Parotid gland (tissue), 1 donor: ENCODE results near the gene COL17A1.

DNA sequence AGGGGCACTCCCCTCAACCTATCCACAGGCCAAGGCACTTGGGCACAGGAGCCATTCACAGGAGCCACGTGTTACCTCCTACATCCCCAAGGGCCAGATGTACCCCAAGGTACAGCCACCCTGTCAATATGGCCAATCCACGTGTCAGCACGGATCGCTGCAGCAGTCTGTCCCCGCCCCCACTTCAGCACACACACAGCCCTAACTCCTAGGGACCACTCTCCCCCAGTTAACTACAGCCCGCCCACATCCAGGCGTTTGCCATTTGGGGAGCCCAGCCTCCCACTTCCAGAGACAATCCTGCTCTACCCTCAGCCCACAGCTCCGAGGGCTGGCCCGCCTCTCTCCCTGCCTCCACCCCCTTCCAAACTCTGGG lies 163.4 kb downstream of the SH3PXD2A start:
- PRO-cap = no peak

- PRO-cap = no peak
These were observed 108.6 kb downstream of the SH3PXD2A start for GRCh38 chr10:103746372-103747650.

DNA sequence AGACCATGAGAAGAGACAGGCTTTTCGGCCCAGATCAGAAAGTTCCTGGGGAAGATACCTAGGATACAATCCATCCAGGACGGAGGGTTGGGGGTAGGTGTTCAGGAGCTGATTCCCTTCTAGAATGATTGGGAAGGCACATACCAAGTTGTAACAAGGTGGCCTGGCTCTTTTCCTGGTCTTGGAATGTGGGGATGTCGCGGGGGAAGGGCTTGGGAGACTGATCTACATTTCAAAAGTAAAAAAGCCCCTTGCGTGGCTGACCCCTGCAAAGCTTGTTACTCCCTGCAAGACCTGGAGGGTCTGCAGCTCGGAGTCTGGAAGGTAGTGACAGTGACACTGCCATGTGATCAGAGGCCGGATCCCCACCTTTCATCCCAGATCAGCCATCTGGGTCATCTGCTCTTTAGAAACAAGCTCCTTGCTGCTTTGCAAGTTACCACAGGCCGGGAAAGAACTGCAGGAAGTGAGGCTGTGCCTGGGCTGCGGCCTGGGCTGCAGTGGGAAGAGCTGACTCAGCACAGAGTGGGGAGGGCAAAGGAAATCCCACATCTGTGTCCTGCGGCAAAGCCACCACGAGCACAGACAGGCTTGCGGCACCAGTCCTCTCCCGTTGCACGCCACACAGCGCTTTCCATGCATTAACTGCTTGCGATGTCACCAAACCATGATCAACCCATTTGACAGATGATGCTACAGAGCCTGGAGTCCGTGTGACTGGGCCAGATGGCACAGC lies 97.8 kb downstream of the SH3PXD2A start:
- PRO-cap = no peak

DNA sequence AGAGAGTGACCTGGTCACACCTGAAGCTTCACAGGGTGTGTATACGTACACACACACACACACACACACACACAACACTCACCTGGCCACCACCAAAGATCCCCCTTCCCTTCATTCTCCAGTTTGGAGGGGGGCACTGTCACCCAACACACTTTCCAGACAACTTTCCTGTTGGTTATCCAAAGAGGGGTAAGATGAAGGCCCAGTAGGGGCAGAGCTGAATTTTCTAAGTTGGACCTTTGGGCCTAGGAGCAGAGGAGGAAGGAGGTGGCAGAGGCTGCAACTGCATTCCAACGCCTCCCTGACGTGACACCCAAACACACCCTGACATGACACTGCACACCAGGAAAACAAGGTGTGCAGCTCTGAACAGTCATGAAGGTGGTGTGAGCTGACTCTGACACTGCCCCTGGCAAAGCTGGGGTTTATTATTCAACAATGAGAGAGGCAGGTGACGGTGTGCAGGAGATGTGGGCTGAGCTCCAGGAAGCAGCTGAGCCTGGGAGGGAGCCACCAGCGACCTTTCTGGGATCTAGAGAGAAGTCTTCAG lies 65.8 kb downstream of the SH3PXD2A start:
- PRO-cap = no peak

DNA sequence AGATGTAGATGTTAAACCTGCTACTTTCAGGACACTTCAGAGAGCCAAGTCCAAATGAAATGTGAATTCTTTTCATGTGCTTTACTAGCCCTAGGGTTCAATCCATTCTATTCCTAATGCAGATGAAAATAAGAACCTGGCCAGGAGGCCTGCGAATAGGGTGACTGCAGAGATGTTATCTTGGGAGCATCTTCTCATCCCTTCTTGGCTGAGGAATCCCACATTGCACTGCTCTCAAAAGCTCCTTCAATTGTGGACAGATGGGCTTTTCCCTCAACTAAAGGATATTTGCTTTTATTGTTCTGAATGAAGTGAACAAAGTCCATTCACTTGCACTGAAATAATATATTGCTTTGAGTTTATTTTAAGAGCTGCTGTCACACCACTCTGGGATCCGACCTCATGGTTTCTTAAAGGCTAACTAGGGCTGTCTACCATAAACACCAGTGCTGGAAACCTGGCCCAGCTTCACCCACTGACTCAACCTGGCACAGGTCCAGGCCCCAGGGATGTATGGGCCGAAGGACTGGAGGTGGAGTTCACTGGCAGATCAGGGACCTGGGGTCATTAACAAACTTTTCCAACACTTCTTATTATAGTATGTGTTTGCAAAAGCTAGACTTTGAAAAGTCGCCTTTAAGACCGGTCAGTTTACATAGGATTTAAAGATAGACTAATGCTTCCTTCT lies 30.1 kb downstream of the STN1 start:
- PRO-cap = no peak

- PRO-cap = no peak
These were observed 9.1 kb downstream of the STN1 start for GRCh38 chr10:103908807-103909401.

DNA sequence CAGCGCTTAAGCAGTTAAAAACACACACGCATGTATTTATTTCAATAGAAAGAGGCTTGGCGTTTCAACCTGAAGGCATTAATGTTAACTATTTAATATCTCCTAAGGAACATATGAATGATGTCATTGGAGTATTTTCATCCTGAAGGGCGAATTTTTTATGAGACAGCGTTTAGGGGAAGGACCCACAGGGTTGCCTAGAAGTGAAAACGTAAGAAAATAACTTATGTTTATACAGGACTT lies 1.5 kb downstream of the SLK start:
- PRO-cap = unidirectional peak, plus-strand start at position 163 of the sequence

DNA sequence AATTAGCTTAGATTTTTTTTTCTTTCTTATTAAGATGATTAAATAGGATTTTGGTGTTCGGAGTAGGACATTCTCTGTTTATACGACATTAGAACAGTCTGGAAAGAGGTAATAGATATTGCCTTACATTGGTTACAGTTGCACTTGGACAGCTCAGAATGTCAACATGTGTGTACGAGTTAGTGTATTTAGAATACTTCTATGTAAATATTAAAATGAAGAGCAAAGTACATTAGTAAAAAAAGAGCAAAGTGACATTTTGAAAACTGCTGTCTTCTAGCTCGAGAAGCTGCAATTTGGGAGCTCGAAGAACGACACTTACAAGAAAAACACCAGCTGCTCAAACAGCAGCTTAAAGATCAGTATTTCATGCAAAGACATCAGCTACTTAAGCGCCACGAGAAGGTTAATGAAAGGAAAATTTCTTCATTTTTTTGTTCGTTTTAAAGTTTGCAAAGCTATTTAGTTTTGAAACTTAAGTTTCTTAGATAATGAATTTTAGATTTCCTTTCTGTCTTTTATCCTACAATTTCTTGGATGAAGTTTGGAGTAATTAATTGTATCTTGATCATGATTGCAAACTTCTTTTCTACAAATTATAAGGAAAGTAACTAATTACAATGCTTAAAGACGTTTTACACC lies 51.7 kb downstream of the SLK start:
- PRO-cap = no peak

- PRO-cap = no peak
These were observed 28.7 kb downstream of the COL17A1 start for GRCh38 chr10:104056900-104057401.

DNA sequence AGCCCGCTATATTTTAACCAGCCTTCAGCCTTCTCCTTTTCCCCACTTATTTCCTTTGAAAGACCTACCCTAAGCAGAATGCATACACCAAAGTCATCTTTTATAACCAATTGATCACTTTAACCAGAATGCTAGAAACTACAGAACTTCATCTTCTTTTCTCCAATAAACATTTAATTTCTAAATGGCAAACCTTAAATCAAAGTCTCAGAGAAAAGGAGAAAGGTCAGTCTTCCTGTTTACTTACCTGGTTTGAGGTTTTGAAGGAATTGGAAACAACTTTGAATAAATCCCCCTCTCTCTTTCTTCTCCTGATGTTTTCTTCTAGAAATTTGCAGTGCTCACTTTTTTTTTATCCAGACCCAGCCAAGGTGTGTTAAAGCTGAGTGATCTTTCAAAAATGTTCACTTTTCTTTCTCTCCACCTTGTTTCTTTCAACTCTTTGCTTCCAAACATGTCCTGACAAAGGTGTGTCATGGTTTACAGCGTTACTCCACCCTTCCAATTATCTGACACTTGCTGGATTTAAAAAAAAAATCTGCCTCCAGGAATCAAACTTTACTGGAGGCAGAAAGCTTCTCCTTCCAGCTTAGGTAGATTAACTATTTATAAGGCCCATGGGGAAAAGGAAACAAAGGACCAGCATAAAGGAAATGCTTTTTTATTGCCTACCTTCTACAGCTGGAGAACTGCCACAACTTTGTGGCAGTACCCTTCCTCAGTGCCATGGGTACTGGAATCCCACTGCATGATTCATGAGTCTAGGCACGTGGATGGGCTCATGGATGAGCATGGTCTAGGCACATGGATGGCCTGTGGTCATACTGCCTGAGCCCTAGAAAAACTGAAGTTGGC lies at the start of gene COL17A1:
TSS of gene COL17A1 (minus strand) at position 405 of the 855 bp plus-strand sequence.
- PRO-cap = no peak

GRCh38 chr10:104122329-104122582 lies 285 bp downstream of the SFR1 start:
- PRO-cap = no peak

GRCh38 chr10:104274627-104275841 lies 6.0 kb downstream of the GSTO2 start:
- PRO-cap = no peak

- PRO-cap = no peak
These were observed 29.2 kb downstream of the GSTO2 start for GRCh38 chr10:104298068-104298800.

GRCh38 chr10:104298827-104299603 lies 30.0 kb downstream of the GSTO2 start:
- PRO-cap = no peak

GRCh38 chr10:104322963-104323562 lies 15.2 kb downstream of the ITPRIP start:
- PRO-cap = no peak

GRCh38 chr10:104328839-104329772 lies 9.2 kb downstream of the ITPRIP start:
- PRO-cap = bidirectional peak, plus-strand start at chr10:104329424, minus-strand start at chr10:104329227

- PRO-cap = no peak
These were observed 791 bp upstream of the ITPRIP start for GRCh38 chr10:104339056-104339455.

DNA sequence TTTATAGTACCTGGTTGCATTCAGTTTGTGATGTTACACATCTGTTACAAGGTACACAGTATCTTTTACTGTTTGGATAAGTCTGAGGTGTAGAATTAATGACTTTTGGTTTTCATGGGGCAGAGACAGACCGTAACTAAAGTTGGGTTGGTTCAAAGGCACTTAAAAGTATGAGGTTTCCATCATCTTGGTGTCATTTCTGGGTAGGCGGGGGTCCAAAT lies 43.7 kb downstream of the CFAP58 start:
- PRO-cap = no peak

GRCh38 chr10:105837969-105838391 lies 1196.9 kb downstream of the SORCS3 start:
- PRO-cap = no peak

DNA sequence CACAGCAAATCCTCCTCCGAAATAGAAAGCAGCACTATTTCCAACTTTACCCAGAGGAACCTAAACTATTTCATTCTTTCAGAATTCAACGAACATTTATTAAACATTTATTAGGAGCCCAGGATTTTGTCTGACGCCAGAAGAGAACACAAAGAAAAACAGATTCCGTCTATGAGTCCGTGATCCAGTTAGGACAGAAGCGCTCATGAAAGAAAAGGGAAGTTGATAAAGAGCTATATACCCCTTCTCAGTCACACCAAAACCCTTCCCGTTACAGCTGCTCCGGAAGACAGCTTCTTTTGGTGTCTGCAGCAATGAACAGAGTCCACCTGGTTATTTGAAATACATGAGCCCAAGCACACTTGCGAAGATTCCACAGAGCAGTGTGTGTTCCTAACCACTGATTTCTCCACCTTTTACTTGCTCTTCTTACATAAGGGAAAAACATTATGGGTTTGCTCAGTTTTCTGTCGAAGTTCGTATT lies 206.7 kb downstream of the SORCS1 start:
- PRO-cap = no peak